ENCODE measurements around a stretch of chr22.

- PRO-cap, result no peak
- RAMPAGE, long total RNA, 4 experiments, result no peak in any of the 4 experiments
Observed at GRCh38 chr22:39405369-39406104, 6.0 kb downstream of the TAB1 start.

- PRO-cap, result bidirectional peak, plus-strand start at chr22:39466981, minus-strand start at chr22:39466809
- RAMPAGE, long total RNA, 4 experiments, result no peak in any of the 4 experiments
Observed at GRCh38 chr22:39466098-39467154, 9.6 kb downstream of the MGAT3 start.

DNA sequence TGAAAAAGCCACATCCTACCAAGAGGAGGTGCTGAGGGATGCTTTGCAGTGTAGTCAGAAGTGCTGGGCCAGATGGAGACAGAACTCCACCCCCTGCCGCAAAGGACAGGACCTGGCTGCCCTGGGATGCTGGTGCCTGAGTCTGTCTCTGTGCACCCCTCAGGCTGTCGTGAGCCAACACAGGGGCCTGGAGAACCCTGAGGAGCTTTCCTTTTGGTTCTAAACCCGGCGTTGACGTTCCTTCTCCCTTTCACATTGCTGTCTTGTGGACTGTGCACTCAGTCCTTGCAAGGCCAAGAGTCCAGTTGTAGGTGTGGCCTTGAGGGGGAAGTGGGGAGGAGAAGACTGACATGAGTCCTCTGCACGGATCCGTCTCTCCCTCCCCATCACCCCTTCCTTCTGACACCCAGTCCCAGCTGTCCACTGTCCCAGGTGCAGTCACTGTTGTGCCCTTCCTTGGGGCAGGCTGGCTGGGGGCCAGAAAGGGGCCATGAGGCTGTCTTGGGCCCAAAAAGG is 12.6 kb upstream of the MIEF1 start:
- PRO-cap, result bidirectional peak, plus-strand start at position 316 of the sequence, minus-strand start at position 257 of the sequence
- RAMPAGE, long total RNA, 4 experiments, result no peak in any of the 4 experiments

DNA sequence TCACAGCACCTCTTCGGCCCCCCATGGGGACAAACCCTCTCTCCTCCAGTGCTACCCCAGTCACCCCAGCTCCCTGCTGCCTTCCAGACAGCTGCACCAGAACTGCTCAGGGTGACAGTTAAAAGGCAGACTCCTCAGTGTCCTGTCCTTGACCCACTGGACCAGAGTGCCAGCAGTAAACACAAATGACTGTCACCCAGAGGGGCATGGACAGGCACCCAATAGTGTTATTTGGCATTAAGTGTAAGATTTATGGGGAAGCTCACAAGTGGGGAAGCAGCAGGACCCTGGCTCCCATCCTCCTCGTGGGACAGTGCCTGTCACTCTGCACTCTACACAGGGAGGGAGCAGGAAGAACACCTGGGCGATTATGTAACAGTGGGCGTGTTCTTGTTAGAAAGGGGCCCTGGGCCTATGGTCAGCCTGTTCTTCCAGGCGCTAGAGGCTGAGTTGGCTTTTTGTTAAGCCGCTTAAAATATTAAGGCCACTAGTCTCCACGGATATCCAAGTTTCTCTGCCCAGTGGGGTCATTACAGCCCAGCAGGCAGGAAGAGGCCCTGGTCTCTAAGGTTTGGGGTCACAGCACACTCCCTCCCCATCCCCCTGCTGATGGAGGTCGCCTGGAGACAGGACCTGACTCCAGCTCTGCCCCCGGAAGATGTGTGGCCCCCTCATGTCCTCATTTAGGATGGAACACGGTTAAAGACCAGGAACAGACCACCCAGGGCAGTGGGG is 4.9 kb downstream of the RPS19BP1 start:
- PRO-cap, result unidirectional peak, minus-strand start at position 327 of the sequence; bidirectional peak, plus-strand start at position 396 of the sequence, minus-strand start at position 327 of the sequence
- RAMPAGE, long total RNA, 4 experiments, result no peak in any of the 4 experiments

- PRO-cap, result no peak
- RAMPAGE, long total RNA, 4 experiments, result no peak in any of the 4 experiments
Observed at GRCh38 chr22:39727405-39727882, 156.9 kb downstream of the CACNA1I start.

GRCh38 chr22:39995837-39996144 is 1.0 kb downstream of the FAM83F start:
- PRO-cap, result no peak
- RAMPAGE, long total RNA, 4 experiments, result no peak in any of the 4 experiments

GRCh38 chr22:40045075-40046017 is 50.6 kb downstream of the FAM83F start:
- PRO-cap, result bidirectional peak, plus-strand start at chr22:40045298, minus-strand start at chr22:40045342
- RAMPAGE, long total RNA, 4 experiments, result start-site peak on the plus strand in 1 of 4 experiments, at chr22:40045392-40045500 at its widest, 21 reads per replicate

- PRO-cap, result no peak
- RAMPAGE, long total RNA, 4 experiments, result no peak in any of the 4 experiments
Observed at GRCh38 chr22:40083048-40083981, 88.6 kb downstream of the FAM83F start.

- PRO-cap, result no peak
- RAMPAGE, long total RNA, 4 experiments, result no peak in any of the 4 experiments
Observed at GRCh38 chr22:40277324-40277912, 68.9 kb upstream of the ADSL start.

DNA sequence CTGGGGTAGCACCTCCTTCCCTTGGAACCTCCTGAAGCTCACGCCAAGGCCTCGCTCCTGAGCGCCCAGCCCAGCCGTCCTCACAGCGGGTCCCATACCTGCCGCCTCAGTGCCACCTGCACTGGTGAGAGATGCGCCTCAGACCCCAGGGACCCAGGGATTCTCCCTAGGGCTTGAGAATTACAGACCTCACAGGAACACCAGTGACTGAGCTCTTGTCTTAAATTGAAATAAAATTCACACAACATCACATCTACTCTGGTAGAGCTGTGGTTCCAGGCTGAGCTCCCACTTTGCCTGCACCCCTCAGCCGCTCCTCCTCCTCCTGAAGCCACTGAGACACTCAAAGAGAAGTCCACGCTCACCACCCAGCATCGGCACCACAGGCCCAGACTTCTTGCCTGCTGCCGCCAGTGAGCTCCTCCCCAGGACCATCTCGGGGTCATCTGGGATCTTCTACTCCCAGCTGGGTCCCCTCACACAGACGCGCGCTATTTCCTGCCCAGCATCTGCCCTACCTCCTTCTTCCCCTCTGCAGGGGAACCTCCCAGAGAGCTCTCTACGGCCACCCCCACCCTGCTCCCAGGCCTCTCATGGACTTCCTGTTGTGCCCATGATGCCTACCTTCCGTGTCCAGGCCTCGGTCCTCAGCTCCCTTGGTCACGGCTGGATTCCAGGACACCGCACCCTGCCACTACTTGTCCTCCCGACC is 45.0 kb downstream of the SGSM3 start:
- PRO-cap, result no peak
- RAMPAGE, long total RNA, 4 experiments, result no peak in any of the 4 experiments

DNA sequence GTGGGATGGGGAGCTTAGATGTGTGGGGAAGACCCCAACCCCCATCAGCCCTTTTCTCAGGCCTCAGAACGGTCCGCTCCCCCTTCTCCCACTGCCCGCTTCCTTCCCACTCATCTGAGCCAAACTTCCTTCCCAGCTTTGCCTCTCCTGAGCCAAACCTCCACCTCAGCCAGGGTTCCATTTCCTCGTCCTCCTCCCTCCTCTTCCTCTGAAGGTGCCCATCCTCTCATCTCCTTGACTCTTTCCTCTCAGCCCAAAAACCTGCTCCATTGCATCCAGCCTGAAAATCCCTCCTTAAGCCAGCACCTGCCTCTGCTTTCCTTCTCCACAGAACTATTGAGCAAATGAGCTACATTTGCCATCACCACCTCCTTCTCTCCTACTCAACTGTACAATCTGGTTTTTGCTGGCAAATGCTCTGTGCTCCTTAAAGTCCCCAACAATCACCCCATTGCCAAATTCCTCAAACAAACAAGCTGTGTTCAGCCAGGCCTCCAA is 55.8 kb downstream of the SGSM3 start:
- PRO-cap, result no peak
- RAMPAGE, long total RNA, 4 experiments, result start-site peak on the minus strand in 2 of 4 experiments, centred at positions 241 to 405 of the sequence, 7 to 12 reads per replicate

DNA sequence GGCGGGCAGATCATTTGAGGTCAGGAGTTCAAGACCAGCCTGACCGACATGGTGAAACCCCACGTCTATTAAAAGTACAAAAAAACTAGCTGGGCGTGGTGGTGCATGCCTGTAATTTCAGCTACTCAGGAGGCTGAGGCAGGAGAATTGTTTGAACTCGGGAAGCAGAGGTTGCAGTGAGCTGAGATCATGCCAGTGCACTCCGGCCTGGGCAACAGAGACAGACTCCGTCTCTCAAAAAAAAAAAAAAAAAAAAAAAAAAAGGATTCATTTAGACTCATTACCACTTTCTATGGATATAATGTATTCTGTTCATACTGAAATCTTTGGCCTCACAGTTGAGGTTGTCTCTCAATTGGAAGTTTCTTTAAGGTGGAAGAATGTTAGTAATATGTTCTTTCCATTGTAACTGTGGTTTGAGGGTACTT is 128.2 kb downstream of the MRTFA start:
- PRO-cap, result no peak
- RAMPAGE, long total RNA, 4 experiments, result no peak in any of the 4 experiments

- PRO-cap, result no peak
- RAMPAGE, long total RNA, 4 experiments, result start-site peak on the minus strand in 2 of 4 experiments, at chr22:40543744-40543896 at its widest, 5 to 6 reads per replicate
Observed at GRCh38 chr22:40543627-40544227, 92.8 kb downstream of the MRTFA start.

- PRO-cap, result unidirectional peak, minus-strand start at chr22:40637888
- RAMPAGE, long total RNA, 4 experiments, result no peak in any of the 4 experiments
Observed at GRCh38 chr22:40637667-40638315, 1.3 kb upstream of the MRTFA start.

- PRO-cap, result no peak
- RAMPAGE, long total RNA, 4 experiments, result no peak in any of the 4 experiments
Observed at GRCh38 chr22:40714451-40715058, 35.3 kb downstream of the MCHR1 start.

DNA sequence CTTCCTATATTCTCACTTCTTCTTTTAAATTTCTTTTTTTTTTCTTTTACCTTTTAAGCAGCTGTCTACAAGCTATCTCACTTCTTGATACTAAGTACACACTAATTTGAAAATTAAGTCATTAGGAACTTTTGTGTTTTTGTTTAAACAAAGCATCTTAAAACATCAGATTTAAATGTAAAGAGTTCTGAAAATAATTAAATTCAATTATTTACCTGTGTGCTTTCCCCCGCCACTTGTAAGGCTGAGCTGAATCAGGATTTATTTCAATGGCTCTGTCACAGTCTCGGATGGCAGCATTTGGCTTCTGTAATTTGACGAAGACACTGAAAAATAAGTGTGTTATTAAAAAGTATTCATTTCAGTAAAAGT is 16.2 kb upstream of the SLC25A17 start:
- PRO-cap, result no peak
- RAMPAGE, long total RNA, 4 experiments, result start-site peak on the minus strand in 1 of 4 experiments, centred at position 265 of the sequence, 160 reads per replicate

- PRO-cap, result bidirectional peak, plus-strand start at chr22:40951844, minus-strand start at chr22:40951610
- RAMPAGE, long total RNA, 4 experiments, result no peak in any of the 4 experiments
Observed at GRCh38 chr22:40951521-40952249, 507 bp downstream of the RBX1 start.

DNA sequence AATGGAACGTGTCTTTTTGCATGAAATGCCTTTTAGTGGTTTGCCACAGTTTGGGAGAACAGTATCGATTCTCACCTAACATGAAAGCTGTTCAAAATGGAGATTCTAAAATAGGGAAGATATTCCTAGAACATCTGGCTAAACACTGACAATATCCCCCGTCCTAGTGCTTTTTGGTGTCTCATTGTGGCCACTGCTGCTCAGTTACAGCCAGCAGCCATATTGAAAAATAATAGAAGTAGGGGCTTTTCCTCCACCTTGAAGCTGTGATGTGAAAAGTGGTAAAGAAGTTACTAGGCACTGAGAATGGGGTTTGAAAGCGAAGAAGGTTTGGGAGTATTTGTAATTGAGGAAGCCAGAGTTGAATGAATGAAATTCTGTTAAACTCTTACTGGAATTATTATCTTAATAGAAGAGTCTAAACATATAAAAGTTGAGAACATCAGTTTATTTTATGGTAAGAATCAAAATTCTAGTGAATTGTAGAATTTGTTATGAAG is 1.1 kb downstream of the RBX1 start:
- PRO-cap, result no peak
- RAMPAGE, long total RNA, 4 experiments, result no peak in any of the 4 experiments

DNA sequence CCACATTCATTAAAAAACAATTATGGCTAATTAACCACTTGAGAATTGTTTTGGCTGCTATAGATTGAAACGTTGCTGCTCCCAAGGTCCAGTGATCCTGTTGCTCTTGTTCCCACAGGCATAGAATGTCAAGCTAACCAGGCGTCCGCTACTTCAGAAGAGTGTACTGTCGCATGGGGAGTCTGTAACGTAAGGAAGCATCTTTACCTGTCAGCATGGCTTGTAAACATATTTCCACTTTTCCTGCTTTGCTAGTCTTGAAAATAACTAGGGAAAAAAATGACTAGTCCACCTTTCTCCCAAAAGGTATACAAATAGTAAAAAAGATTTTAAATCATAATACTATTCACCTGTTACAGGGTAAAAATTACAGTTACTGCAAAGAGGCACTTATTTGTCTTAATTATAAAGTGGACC is 12.8 kb downstream of the RBX1 start:
- PRO-cap, result no peak
- RAMPAGE, long total RNA, 4 experiments, result no peak in any of the 4 experiments

DNA sequence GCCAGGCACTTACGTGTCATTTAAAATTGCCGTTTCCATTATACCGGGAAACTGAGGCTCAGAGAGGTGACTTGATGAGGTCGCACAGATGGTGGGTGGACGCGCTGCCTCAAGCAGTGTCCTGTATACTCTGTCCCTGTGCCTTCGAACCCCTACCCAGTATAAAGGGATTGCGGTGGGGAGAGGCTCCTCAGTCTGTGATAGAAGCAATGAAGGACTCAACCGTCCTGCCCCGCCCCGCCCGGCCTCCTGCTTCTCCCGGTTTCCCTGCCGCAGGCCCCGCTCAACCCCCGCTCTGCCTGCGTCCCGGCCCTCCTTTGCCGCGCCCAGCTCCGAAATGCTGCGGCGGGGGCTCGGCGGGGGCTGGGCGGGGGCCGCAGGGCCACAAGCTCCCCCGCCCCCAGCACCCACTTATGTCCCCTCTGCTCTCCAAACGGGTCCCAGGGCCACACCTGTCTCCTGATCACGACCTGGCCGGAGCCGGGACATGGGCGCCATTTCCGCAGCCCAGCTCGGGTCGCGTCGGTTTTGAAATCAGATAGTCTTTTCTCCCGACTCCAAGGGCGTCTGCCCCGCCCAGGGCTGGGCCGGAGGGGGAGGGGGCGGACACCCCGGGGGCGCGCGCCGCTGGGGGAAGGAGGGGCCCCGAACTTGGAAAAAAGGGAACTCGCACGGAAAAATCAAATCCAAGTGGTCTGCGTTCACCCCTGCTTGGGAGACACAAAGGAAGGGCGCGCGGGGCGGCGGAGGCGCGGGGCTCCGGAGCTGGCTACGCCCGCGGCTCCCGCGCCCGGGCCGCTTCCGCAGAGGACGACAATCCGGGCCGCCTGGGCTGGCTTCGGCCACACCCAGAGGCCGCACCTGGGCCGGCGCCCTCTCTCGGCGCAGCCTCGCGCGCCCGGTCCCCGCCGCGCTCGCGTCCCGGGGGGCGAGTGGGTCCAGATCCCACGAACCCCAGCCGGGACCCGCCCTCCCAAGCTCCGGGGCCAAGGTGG is 70.6 kb downstream of the RBX1 start:
- PRO-cap, result unidirectional peak, plus-strand start at position 87 of the sequence; bidirectional peak, plus-strand start at position 286 of the sequence, minus-strand start at position 319 of the sequence; bidirectional peak, plus-strand start at position 716 of the sequence, minus-strand start at position 530 of the sequence; bidirectional peak, plus-strand start at position 887 of the sequence, minus-strand start at position 916 of the sequence
- RAMPAGE, long total RNA, 4 experiments, result start-site peak on the minus strand in 1 of 4 experiments, centred at position 529 of the sequence, 13 reads per replicate

Measured in Peyer's patch (tissue), 4 donors.